ENCODE results near the genes ZNRF1, CNTNAP4 and VAT1L.

DNA sequence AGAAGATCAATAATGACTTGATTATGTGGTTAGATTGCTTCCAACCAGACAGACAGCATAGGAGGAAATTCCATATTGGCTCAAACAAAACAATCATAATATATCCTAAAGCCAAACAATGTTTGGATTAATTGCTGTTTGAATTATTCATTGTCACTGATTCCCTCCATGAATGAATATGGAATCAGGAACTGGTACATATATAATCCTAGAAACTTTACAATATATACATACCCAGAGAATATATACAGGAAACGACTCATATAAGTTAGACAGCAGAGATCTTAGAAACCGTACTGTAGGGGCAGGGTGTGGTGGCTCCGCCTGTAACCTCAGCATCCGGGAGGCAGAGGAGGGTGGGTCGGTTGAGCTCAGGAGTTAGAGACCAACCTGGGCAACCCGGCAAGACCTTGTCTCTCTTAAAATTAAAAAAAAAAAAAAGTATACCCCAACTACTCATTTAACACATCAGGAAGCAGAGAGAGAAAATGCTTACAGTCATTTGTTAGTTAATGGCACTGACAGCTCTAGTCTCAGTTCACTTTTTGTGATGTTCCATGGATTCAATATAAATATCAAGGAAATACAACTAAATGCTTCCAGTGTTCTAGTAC, 5.8 kb downstream of the GLG1 start:
- PRO-cap, 5 experiments: no peak in any of the 5 experiments
- RAMPAGE, long total RNA, 2 experiments: no peak in any of the 2 experiments
- RRBS: 34% methylated on average over 2 of the region's 6 CpGs

GRCh38 chr16:74660959-74661800, 5.5 kb downstream of the RFWD3 start:
- PRO-cap, 5 experiments: no peak in any of the 5 experiments
- RAMPAGE, long total RNA, 2 experiments: no peak in any of the 2 experiments
- RRBS: no CpG with 5 or more reads among the region's 8 CpGs

- PRO-cap, 5 experiments: no peak in any of the 5 experiments
- RAMPAGE, long total RNA, 2 experiments: no peak in any of the 2 experiments
- RRBS: no CpG with 5 or more reads among the region's 17 CpGs
Measured at GRCh38 chr16:74748578-74748974, 26.0 kb downstream of the FA2H start.

DNA sequence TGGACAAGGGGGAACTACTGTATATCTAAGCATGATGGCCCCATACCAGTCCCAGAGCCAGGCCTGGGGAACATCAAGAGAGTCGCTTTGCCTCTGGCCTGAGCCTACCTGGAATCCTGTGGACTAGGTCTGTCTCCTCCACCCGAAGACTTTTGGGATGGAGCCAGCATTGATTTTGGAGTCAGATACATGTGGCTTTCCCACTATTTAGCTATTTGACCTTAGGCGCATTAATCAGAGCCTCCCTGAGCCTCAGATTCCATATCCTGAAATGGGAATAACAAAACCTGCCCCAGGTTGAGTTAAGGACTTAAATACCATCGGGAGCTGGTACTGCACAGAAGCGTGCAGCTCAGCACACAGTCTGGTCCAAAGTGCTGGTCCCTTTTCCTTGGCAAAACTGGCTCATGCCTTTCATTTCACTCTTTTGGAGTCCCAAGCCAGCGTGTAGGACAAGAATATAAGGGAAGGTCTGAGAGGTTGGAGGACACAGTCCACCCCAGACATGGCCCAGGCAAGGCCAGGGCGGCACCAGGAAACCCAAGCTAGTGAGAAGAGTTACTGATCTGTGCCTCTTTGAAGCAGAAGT, 1.1 kb downstream of the FA2H start:
- PRO-cap, 5 experiments: no peak in any of the 5 experiments
- RAMPAGE, long total RNA, 2 experiments: no peak in any of the 2 experiments
- RRBS: no CpG with 5 or more reads among the region's 7 CpGs

- PRO-cap, 5 experiments: no peak in any of the 5 experiments
- RAMPAGE, long total RNA, 2 experiments: no peak in any of the 2 experiments
- RRBS: no CpG with 5 or more reads among the region's 22 CpGs
Measured at GRCh38 chr16:74867300-74868055, 92.9 kb upstream of the FA2H start.

GRCh38 chr16:74887942-74888585, 96.9 kb downstream of the WDR59 start:
- PRO-cap, 5 experiments: no peak in any of the 5 experiments
- RAMPAGE, long total RNA, 2 experiments: no peak in any of the 2 experiments
- RRBS: no CpG with 5 or more reads among the region's 15 CpGs

GRCh38 chr16:74956301-74956936, 28.5 kb downstream of the WDR59 start:
- PRO-cap, 5 experiments: no peak in any of the 5 experiments
- RAMPAGE, long total RNA, 2 experiments: no peak in any of the 2 experiments
- RRBS: no CpG with 5 or more reads among the region's 9 CpGs

- PRO-cap, 5 experiments: peak in 5 of 5 experiments; most common plus-strand start chr16:74999033 (in 5); most common minus-strand start chr16:74998851 (in 3)
- RAMPAGE, long total RNA, 2 experiments: no peak in any of the 2 experiments
- RRBS: 2% methylated on average over 38 of the region's 57 CpGs
Measured at GRCh38 chr16:74998410-74999129, at the start of gene ZNRF1. TSS of gene ZNRF1 (plus strand) at chr16:74999024.

GRCh38 chr16:74999130-74999856, 469 bp downstream of the ZNRF1 start:
- PRO-cap, 5 experiments: peak in 2 of 5 experiments; most common plus-strand start chr16:74999363 (in 1); most common minus-strand start chr16:74999270 (in 1)
- RAMPAGE, long total RNA, 2 experiments: no peak in any of the 2 experiments
- RRBS: 2% methylated on average over 50 of the region's 86 CpGs

DNA sequence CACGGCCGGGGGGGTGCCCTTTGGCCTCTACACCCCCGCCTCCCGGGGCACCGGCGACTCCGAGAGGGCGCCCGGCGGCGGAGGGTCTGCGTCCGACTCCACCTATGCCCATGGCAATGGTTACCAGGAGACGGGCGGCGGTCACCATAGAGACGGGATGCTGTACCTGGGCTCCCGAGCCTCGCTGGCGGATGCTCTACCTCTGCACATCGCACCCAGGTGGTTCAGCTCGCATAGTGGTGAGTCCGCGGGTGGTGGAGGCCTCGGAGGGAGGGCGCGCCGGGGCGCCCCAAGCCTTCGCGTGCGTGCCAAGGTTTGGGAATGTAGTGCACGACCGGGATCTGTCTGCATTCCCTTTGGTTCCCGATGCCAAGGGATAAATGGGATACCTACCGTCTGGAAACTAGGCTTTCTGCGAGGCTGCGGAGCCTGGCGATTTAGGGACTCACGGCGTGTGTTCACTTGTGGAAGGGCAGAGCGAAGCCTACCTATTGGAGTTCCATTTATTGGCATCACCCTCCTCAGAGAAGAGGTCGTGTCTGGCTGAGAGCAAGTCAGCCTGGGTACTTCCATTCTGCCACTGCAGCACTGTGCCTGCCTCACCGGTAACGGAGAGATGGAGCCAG, 1.1 kb downstream of the ZNRF1 start:
- PRO-cap, 5 experiments: no peak in any of the 5 experiments
- RAMPAGE, long total RNA, 2 experiments: no peak in any of the 2 experiments
- RRBS: 2% methylated on average over 9 of the region's 45 CpGs

DNA sequence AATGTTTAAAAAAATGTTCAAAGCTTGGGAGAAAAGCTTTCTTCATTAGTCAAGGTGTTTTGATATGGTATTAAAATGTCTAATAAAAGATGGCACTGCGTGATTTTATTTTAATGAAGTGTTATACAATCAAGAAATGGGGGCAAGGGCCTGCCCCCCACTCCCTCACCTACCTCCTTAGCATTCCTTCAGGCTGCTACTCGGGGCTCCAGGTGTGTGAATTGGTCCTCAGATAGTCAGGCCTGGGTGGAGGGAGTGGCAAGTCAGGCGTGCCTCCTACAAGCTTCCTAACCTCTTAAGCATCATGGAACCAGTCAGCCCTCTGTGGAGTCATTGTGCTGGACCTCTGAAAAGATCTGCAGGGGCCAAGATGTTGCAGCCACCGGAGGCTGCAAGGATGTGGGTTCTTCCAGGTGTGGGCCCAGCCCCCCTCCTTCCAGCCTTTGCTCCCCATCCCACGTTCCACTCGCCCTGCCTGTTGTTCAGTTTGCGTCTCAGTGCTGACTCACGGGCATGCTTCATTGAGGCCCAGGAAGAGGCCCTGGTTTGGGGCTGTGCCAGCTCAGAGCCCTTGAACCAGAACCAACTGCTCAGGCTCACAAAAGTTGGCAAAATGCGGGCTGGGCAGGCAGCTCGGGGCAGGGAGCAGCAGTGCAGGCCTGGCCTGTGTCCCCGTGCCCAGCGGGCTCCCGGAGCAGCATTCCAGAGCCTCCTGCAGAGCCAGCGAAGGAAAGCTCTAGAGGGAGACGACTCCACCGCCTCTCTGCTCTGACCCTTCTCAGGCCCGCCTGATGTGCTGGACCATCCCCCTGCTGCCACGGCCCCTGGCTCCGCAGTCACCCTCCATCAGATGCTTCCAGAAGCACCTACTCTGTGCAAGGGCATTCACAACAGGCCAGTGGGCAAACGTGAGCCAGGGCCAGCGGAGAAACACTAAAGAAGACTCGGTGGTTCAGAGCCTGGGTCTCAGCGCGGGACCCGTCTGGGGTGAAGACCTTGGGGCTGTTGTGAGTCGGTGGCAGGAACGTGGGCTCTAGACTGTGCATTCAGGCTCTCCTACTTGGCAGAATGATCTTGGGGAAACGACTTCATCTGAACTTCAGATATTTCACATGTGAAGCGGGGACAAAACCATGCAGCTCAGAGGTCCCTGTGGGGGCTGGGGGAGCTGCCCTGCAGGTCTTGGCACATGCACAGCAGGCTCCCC, 7.6 kb downstream of the LDHD start:
- PRO-cap, 5 experiments: peak in 3 of 5 experiments; most common plus-strand start position 627 of the sequence (in 2); most common minus-strand start position 434 of the sequence (in 1)
- RAMPAGE, long total RNA, 2 experiments: no peak in any of the 2 experiments
- RRBS: no CpG with 5 or more reads among the region's 29 CpGs

- PRO-cap, 5 experiments: peak in 2 of 5 experiments; most common plus-strand start chr16:75342578 (in 2)
- RAMPAGE, long total RNA, 2 experiments: no peak in any of the 2 experiments
- RRBS: no CpG with 5 or more reads among the region's 2 CpGs
Measured at GRCh38 chr16:75342223-75342654, 90.8 kb upstream of the BCAR1 start.

- PRO-cap, 5 experiments: no peak in any of the 5 experiments
- RAMPAGE, long total RNA, 2 experiments: no peak in any of the 2 experiments
- RRBS: no CpG with 5 or more reads among the region's 3 CpGs
Measured at GRCh38 chr16:75477654-75478352, 13.3 kb upstream of the TMEM170A start.

GRCh38 chr16:75501662-75502126, 6.5 kb upstream of the CHST6 start:
- PRO-cap, 5 experiments: no peak in any of the 5 experiments
- RAMPAGE, long total RNA, 2 experiments: no peak in any of the 2 experiments
- RRBS: no CpG with 5 or more reads among the region's 5 CpGs

DNA sequence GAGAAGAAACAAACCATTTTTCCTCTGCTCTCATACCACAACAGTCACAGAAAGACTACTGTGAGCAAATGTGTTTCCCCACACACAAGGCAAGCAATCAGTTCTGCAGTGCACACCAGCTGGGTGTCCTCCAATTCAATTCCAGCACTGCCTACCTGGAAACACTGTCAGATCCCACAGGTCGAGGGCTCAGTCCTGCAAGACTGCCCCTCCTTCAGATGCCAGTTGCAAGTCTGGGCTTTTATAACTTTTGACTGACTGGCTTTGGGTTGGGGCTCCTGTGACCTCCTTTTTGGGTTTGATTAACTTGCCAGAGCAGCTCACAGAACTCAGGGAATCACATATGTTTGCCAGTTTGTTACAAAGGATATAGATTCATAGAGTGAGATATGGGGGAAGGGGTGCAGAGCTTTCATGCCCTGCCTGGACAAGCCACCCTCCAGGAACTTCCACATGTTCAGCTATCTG, 14.3 kb downstream of the TERF2IP start:
- PRO-cap, 5 experiments: no peak in any of the 5 experiments
- RAMPAGE, long total RNA, 2 experiments: no peak in any of the 2 experiments
- RRBS: no CpG with 5 or more reads among the region's 1 CpG

GRCh38 chr16:76277190-76277686, at the start of gene CNTNAP4:
TSS of gene CNTNAP4 (plus strand) at chr16:76277401.
- PRO-cap, 5 experiments: no peak in any of the 5 experiments
- RAMPAGE, long total RNA, 2 experiments: no peak in any of the 2 experiments
- RRBS: no CpG with 5 or more reads among the region's 16 CpGs

GRCh38 chr16:77236094-77236521, 36.9 kb downstream of the SYCE1L start:
- PRO-cap, 5 experiments: no peak in any of the 5 experiments
- RAMPAGE, long total RNA, 2 experiments: no peak in any of the 2 experiments
- RRBS: no CpG with 5 or more reads among the region's 21 CpGs

DNA sequence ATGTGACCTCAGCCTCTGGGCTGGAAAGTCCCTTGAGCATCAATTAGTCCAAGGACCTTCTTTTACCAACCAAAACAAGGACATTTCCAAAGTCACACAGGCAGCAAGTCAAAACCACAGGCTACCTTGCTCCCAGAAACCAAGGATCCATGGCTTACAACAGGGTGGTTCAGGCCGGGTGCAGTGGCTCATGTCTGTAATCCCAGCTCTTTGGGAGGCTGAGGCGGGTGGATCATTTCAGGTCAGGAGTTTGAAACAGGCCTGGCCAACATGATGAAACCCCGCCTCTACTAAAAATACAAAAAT, 11.7 kb upstream of the VAT1L start:
- PRO-cap, 5 experiments: peak in 3 of 5 experiments; most common plus-strand start position 89 of the sequence (in 2)
- RAMPAGE, long total RNA, 2 experiments: no peak in any of the 2 experiments
- RRBS: no CpG with 5 or more reads among the region's 3 CpGs

DNA sequence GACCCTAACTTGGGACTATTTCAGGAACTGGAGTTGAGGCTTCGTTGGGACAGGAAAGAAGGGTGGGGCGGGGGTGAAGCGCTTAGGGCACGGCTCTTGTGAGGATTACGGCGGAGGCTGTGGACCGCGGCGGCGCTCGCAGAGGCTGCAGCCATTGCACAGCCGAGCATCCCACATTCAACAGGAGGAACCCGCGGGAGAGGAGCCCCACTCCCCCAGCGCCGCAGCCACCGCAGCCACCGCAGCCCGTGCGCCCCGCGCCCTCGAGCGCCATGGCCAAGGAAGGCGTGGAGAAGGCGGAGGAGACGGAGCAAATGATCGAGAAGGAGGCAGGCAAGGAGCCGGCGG, at the start of gene VAT1L:
Gene VAT1L, plus strand, starts transcription at position 154 of the 348 bp plus-strand sequence.
- PRO-cap, 5 experiments: no peak in any of the 5 experiments
- RAMPAGE, long total RNA, 2 experiments: start-site peak on the plus strand in 1 of 2 experiments, centred at position 163 of the sequence, 6 reads per replicate
- RRBS: no CpG with 5 or more reads among the region's 30 CpGs

DNA sequence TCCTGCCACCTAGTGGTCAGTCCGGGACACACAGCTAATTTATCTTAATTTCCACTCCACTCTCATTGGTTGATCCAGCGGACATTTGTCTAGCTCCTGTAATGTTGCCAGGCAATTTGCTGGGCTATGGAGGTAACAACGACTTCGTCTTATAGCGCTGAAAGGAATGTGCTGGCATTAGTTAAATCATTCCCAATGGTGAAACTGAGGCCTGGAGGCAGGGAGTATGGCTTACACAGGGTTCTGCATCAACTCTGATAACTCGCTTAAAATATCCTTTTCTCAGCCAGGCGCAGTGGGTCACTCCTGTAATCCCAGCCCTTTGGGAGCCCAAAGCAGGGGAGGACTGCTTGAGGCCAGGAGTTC, 19.2 kb upstream of the CLEC3A start:
- PRO-cap, 5 experiments: no peak in any of the 5 experiments
- RAMPAGE, long total RNA, 2 experiments: no peak in any of the 2 experiments
- RRBS: 9% methylated on average over 1 of the region's 7 CpGs

Measured in liver (tissue), 9 donors.